ENCODE data around the genes ICAM3, AP1M2 and TIMM29.

- PRO-cap, result no peak
- RRBS, result 8% methylated on average over 2 of the region's 38 CpGs
Measured at GRCh38 chr19:10288312-10289239, 1.2 kb upstream of the ICAM5 start.

DNA sequence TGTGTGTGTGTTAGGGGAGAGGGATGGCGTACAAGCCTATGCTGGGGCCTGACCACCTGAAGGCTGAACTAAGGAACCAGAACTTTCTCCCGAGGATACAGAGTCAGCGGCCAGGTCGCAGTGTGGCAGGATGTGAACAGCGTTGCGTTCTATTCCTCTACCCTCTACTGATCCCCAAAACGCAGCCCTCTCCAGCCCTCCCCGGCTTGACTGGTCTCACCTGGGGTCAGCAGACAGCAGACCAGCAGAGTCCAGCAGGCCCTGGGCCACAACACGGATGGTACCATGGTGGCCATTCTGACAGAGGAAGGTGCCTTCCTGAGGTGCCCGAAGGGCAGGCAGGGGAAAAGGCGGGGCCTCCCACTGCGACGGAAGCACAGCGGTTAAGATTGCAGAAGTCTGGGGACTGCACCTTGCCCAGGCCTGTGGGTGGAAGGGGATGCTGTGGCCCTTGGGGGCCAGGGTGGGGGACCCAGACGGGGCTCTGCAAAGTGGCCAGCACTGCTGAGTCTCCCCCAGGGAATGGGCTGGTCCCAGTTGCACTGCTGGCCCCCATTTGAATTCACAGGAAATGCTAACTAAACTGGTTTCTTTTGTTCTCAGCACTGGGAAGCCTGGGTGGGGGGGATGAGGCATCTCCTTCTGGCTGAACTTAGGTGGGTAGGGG lies at the start of gene ICAM3:
Gene ICAM3 (minus strand): TSS at position 306 of the 667 bp plus-strand sequence.
- PRO-cap, result no peak
- RRBS, result no CpG with 5 or more reads among the region's 15 CpGs

- PRO-cap, result no peak
- RRBS, result no CpG with 5 or more reads among the region's 12 CpGs
Measured at GRCh38 chr19:10346348-10346950, 7.0 kb upstream of the ICAM3 start.

GRCh38 chr19:10513882-10514460 lies 3.3 kb downstream of the S1PR5 start:
- PRO-cap, result no peak
- RRBS, result 21% methylated on average over 17 of the region's 65 CpGs

DNA sequence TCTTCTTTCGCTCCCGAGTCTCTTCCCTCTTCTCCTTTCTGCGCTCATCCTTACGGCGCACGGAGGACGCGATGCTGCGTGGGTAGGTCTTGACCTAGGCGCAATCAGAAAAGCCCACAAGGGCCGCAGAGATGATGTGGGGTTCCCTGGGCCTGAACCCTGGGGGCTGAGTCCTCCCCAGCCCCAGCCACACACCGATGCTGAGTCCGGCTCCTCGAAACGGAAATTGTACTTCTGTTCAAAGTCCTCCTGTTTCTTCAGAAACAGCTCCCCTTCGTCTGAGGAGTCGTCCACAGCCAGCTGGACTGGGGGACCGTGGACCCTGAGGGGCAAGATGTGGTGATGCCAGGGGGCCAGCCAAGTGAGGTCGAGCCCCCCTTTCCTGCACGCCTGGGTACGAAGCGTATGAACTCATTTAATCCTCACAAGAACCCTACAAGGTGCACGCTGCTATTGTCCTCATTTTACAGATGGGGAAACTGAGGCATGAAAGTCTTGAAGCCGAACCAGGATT lies 6.1 kb downstream of the KRI1 start:
- PRO-cap, result no peak
- RRBS, result no CpG with 5 or more reads among the region's 24 CpGs

DNA sequence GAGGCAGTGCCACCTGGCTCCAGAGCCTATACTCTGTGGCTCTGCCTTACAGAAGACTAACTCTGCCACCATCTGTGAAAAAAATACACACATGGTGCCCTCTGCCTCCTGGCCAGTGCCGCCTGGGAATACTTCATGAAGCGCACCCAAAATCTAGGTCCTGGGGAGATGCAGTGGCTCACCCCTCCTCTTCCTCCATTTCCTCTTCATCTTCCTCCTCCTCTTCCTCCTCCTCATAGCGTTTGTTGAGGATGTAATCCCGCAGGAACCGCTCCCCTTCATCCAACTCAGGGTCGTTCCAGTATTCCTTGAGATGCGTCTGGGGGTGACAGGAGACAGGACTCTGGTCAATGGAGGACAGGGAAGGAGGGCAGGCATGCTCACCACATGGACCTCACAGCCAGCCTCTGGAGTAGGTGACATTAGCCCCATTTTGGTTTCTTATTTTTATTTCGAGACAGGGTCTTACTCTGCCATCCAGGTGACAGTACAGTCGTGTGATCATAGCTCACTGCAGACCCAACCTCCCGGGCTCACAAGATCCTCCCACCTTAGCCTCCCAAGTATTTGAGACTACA lies 5.6 kb downstream of the KRI1 start:
- PRO-cap, result no peak
- RRBS, result no CpG with 5 or more reads among the region's 10 CpGs

GRCh38 chr19:10560769-10561430 lies 4.9 kb downstream of the KRI1 start:
- PRO-cap, result no peak
- RRBS, result no CpG with 5 or more reads among the region's 19 CpGs

DNA sequence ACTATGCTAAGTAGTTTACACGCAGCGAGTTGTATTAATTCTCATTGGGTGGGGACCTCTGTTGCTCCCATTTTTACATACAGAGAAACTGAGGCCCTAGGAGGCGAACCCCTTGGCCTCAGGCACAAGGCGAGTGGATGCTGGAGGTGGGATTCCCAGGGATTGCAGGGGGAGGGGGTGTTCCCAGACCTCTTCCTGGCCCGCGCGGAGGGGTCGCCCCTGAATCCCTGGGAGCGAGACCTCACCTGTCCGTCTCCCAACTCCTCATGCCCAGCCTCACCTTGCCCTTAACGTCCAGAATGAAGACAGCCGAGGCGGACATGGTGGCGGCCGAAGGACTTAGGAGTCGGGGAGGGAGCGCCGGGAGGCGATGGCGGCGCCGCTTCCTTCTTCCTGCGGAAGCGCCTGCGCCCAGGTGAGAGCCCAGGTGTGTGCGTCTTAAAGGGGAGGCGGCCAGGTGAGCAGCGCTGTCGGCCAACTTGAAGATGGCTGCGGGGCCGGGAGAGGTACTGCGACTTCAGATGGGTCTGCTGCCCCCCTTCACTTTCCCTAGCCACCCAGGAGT lies at the start of gene AP1M2:
Gene AP1M2 (minus strand): TSS at position 403 of the 565 bp plus-strand sequence.
- PRO-cap, result bidirectional peak, plus-strand start at position 482 of the sequence, minus-strand start at position 392 of the sequence
- RRBS, result 0% methylated on average over 4 of the region's 32 CpGs

- PRO-cap, result no peak
- RRBS, result no CpG with 5 or more reads among the region's 9 CpGs
Measured at GRCh38 chr19:10655681-10656230, 1.6 kb downstream of the ILF3 start.

DNA sequence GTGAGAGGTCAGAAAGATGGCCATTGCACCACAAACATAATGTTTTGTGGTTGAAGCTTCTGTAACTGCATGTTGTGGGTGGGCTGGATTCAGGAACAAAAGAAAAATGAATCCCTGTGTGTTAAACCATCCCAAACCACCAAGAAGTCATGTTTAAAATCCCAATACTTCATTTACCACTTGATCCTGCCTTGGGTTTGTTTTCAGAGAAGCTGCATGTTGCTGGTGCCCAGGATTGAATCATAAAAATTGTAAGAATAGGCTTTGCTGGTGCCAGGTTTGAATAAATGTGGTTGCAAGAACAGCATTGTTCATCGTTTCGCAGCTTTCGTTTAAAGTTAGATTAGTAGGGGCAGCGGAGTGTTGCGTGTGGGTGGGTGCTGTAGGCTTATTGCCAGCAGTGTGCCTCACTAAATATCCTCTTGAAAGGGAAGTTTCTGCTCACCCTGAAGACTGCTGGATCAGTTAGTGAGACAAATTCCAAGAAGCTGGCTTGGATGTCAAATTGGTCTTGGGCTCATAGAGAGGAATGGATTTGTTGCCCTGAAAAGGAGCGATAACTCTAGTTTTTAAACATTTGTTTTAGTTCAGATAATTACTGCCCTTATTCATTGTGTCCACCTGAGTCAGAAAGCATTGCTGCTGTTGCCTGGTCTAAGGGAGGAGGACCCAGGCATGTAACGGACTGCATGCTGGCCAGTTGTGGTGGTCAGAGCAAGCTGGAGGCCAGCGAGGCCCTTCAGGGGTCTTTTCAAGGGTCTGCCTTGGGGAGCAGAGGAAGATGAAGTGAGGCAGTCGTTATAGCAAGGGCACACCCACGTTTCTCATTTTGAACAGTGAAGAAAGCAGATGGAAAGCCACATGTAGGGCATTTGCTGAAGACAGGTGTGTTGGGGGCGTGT lies 8.3 kb downstream of the ILF3 start:
- PRO-cap, result no peak
- RRBS, result no CpG with 5 or more reads among the region's 11 CpGs

GRCh38 chr19:10677875-10678290 lies 23.4 kb upstream of the QTRT1 start:
- PRO-cap, result no peak
- RRBS, result no CpG with 5 or more reads among the region's 11 CpGs

- PRO-cap, result no peak
- RRBS, result no CpG with 5 or more reads among the region's 14 CpGs
Measured at GRCh38 chr19:10682493-10683058, 18.7 kb upstream of the QTRT1 start.

DNA sequence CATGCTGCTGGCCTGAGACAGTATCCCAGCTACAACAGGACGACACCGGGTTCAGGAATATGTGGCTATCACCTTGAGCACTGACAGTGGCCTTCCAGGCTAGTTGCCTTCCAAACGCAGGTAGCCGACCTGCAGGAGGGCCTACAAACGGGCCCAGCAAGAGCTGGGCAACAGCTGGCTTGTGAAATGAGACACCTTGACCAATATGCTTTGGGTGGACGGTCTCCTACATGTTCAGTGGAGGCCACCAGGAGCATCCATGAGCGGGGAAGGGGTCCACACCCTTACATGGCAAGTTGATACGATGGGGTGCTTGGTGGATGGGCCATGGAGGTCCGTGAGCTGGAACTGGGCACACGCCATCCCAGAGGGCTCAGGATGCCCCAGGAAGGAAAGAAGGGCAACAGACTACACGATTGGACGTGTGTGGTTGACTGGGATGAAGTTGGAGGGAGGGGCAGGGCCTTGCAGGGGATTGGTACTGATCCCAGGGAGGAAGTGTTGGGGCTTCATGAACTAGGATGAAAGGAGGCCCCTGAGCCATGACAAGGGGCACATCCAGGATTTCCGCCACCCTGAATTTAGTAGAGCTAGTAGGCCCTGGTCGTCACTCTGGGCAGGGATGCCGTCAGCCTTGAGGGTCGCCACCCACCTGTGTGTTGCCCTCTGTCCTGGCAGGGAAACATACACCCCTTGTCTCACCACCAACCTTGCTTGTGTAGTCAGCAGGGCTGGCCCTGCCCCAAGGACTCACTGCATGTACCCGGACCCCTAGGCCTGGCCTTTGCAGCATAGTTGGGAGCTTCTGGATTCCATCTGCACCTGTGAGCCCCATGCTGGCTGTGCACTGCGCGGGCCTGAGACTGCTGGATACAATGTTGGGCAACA lies 9.6 kb upstream of the QTRT1 start:
- PRO-cap, result unidirectional peak, plus-strand start at position 333 of the sequence
- RRBS, result no CpG with 5 or more reads among the region's 19 CpGs

GRCh38 chr19:10800502-10800871 lies 35.5 kb downstream of the TMED1 start:
- PRO-cap, result no peak
- RRBS, result no CpG with 5 or more reads among the region's 9 CpGs

DNA sequence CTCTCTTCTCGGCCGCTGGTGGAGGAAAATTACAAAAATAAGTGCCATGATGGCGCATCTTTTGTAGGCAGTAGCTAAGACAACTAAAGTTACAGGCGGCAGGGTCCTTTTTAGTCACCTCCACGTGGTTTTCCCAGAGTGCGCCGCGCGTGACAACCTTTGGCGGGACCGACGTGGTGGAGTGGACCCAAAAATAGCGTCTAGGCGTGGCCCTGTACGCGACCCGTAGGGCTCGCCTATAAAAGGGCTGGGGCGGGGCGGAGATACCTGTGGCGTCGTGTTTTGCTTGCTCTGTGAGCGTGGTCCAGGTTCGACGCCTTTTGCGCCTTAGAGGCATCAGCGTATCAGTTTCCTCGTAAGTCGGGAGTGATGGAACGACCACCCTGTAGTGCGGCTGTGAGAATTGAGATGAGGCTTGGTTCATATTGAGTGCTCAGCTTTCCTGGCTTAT lies 429 bp upstream of the TMED1 start:
- PRO-cap, result bidirectional peak, plus-strand start at position 136 of the sequence, minus-strand start outside the sequence; unidirectional peak, plus-strand start at position 241 of the sequence
- RRBS, result no CpG with 5 or more reads among the region's 31 CpGs

DNA sequence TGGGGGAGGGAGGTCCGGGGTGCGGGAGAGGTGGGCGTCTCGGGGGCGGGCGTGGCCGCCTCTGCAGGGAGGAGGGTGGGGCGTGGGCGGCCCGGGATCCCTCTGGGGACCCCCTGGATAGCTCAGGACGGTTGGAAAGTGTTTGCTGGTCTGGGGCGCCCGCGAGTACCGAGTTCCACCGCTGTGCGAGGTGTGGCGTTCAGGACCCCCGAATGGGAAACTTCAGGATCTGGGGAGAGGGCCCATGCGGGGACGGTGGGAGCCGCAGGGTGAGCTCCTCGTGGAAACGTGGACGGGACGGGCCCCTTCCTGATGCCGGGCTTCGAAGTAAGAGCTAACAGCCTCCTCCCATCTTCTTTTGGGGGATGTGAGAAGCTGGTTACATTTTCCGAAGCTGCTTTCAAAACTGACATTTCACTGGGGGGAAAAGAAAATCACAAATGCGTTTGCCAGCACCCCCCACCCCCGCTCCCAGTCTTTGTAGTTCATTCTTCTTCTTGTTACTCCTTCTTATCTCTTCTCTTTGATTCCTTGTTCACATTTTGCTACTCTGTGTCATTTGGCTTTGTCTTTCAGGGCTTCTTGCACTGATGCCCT lies 1.0 kb downstream of the CARM1 start:
- PRO-cap, result no peak
- RRBS, result 2% methylated on average over 12 of the region's 31 CpGs

DNA sequence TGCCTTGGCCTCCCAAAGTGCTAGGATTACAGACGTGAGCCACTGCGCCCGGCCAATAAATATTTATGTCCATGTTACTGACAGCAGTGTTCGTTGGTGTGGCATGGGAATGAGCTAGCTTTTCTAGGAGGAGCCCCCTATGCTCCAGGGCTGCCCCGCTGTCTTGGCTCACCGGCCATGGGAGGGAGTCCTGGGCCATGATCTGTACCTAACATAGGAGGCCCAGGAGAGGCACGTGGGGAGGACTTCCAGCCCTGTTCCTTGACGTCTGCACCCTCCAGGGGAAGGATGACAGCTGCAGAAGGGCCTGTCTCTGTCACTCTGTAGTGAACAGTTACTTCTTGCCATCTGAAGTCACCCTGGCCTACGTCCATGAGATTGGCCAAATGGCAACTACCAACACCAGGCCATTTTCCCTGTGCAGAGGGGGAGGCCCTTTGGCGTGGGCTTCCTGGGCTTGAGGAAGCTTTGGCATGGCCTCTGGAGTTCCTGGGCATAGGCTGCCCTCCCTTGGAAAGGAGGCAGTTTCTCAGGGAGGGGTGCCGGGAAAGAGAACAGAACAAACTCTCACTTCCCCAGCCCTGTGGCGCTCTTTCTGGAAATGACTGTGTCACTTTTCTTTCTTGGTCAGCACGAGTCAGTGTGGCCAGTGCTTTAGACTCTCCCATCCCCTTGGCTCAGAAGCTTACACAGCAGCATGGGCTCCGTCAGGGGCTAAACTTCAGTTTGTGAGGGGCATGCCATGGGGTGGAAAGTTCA lies 5.1 kb downstream of the CARM1 start:
- PRO-cap, result no peak
- RRBS, result no CpG with 5 or more reads among the region's 14 CpGs

GRCh38 chr19:10900220-10900651 lies 28.2 kb downstream of the YIPF2 start:
- PRO-cap, result no peak
- RRBS, result no CpG with 5 or more reads among the region's 2 CpGs

GRCh38 chr19:10928498-10929515 lies at the start of gene TIMM29:
Gene TIMM29 (plus strand): TSS chr19:10928811.
- PRO-cap, result bidirectional peak, plus-strand start at chr19:10928810, minus-strand start at chr19:10928606
- RRBS, result 1% methylated on average over 65 of the region's 114 CpGs

- PRO-cap, result no peak
- RRBS, result 23% methylated on average over 2 of the region's 5 CpGs
Measured at GRCh38 chr19:10975719-10976021, 14.8 kb downstream of the SMARCA4 start.